Cardiac ventricle fibroblast (primary cell): ENCODE results near the genes TFCP2, GALNT6 and FIGNL2.

DNA sequence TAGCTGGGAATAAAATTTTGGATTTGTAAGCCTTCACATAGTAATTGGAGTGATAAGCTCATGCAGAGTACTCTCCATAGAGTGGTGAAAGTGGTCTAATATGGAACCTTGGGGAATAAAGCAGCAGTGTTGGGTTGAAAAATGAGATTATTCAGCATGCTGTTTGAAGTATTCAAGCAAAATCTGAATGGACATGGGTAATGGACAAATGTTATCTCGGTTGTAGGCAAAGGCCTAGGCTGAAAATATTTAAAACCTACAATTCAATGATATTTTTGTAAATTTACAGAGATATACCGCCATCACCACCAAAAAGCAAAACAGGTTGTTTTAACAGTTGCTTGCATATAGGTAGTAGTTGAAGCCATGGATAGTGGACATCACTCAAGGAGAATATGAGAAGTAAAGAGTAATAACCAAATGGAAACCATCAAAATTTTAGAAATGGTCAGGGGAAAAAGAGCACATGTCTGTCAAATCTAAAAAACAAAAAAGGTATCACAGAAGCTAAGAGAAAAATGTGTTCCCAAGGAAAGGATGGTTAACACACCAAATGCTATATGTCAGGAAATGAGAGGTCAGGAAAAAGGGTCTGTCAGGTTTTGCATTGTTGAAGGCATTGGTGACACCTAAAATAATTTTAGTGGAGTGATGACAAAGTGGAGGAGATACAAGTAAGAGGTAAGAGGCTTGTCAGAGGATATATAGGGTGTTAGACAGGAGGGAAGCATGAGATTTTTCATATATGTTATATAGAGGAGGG is 39.1 kb upstream of the DIP2B start:
- RAMPAGE, long total RNA, result no peak

DNA sequence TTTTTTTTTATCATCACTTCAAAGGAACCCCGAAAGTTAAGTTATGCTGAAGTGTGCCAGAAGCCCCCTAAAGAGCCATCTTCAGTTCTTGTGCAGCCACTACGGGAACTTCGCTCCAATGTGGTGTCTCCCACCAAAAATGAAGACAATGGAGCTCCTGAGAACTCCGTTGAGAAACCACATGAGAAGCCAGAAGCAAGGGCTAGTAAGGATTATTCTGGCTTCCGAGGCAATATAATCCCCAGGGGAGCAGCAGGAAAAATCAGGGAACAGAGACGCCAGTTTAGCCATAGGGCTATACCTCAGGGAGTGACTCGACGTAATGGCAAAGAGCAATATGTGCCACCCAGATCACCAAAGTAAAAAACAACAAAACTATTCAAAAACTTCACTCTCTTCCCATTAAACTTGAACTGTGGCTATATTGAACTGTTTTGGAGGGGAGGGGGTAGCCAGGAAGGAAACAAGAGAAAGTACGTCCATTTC is 29.2 kb upstream of the DIP2B start:
- RAMPAGE, long total RNA, result no peak

GRCh38 chr12:50562263-50562890 is 57.6 kb downstream of the DIP2B start:
- RAMPAGE, long total RNA, result no peak

- RAMPAGE, long total RNA, result no peak
Observed at GRCh38 chr12:50575390-50575637, 70.5 kb downstream of the DIP2B start.

DNA sequence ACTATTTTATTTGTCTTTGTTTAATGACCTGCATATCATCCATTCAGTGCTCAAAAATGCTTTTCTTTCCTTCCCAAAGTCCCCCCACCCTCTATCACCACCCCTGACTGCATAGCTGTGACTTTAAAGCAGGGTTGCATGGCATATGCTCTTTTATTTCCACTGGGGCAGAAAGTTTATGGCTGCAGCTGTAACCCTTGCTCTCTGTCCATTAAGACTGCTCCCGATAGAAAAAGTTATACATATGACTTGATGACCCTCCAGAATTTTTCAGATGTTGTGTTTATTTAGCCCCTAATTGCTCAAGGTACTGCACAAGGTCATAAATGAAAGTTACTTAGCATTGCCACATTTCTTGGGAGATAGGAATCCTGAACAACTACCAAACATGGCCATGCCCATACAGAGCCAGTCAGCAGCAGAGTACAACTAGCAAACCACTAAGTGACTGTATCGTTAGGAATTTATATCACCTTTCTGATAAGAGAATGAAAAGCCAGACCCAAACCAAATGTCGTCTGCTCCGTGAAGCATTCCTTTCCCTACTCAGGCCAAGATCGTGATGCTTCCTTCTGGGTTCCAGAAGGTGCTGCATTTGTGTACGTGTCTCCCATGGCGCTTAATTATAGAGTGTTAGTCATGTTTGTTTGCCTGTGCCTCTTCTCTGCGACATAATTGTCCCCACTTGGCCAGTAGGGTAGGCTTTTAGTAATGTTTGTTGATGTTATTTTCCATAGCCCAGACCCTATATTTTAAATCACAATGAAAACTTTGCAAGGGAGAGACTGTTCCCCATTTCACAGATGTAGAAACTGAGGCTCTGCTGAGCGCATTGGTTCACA is 114.4 kb downstream of the DIP2B start:
- RAMPAGE, long total RNA, result no peak

GRCh38 chr12:50927438-50927770 is 2.6 kb downstream of the METTL7A start:
- RAMPAGE, long total RNA, result no peak

DNA sequence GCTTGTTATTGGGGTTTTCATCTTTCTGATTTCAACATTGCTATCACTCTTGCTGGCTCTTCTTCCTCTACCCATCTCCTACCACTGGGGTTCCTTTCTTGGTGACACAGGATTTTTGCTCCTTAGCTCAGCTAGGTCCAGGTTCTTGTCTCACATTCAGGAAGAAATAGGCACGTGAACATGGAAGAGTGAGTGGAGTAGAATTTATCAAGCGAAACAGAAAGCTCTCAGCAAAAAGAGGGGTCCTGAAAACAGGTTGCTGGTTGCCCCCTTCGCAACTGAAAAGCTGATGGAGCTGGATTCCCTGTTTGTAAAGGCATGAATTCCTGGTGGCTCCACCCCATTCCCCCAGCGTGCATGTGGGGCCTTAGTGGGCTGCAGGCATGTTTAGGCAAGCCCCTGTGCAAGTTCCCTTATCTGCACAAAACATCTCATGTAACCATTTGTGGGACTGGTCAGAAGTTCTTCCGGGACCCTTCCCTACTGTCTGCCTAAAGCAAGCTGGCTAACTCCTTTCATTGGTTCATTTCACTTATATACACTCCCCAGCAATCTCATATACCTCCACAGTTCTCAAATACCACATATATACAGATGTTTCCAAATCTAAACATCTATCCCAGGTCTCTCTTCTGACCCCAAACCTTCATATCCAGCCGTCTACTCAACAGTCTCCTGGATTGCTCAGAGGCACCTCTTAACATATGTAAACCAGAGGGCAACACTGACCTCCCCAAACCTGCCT is 3.5 kb downstream of the METTL7A start:
- RAMPAGE, long total RNA, result no peak

DNA sequence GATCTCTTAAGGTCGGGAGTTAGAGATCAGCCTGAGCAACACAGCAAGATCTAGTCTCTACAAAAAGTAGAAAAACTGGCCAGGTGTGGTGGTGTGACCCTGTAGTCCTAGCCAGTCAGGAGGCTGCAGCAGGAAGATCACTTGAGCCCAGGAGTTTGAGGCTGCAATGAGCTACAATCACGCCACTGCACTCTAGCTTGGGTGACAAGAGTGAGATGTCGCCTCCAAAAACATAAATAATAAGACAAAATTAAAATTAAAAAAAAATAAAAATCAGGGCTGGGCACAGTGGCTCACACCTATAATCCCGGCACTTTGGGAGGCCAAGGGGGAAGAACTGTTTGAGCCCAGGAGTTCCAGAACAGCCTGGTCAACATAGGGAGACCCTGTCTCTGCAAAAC is 5.1 kb downstream of the TFCP2 start:
- RAMPAGE, long total RNA, result no peak

DNA sequence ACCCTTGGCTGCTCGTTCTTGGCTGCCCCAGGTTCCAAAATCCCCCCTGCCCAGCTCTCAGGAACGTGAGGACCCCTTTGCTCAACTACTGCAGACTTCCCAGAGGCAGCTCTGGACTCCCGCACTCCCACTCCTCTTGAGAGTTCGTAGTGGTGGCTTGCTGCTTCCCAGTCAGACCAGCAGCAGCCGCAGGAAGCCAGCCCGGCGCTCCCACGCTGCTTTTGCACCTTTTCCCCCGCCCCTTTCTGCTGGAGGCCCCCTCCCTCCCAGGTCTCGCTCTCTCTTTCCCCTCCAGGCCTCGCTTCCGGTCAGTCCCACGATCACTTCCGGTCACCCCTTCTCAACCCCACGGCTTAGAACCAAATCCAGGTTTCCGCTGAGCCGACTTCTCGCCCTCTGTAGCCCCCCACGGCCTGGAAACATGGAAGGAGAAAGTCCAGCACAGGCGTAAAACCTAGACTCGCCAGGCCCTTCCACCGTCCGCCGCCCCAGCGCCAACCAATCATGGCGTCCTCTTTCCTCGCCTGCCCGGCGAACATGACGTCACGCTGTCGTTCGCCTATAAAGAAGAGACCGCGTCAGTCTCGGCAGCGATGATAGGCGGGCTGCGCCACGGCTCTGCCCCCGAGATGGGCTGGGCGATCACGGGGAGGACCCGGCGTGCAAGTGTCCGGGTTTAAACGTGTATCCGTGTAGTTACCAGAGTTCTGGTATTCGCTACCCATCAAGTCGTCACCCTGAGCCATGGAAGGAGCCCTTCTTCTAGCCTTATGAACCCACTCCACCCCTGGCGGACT is at the start of gene TFCP2:
Gene TFCP2, minus strand, starts transcription at position 537 of the 797 bp plus-strand sequence.
- RAMPAGE, long total RNA, result no peak

DNA sequence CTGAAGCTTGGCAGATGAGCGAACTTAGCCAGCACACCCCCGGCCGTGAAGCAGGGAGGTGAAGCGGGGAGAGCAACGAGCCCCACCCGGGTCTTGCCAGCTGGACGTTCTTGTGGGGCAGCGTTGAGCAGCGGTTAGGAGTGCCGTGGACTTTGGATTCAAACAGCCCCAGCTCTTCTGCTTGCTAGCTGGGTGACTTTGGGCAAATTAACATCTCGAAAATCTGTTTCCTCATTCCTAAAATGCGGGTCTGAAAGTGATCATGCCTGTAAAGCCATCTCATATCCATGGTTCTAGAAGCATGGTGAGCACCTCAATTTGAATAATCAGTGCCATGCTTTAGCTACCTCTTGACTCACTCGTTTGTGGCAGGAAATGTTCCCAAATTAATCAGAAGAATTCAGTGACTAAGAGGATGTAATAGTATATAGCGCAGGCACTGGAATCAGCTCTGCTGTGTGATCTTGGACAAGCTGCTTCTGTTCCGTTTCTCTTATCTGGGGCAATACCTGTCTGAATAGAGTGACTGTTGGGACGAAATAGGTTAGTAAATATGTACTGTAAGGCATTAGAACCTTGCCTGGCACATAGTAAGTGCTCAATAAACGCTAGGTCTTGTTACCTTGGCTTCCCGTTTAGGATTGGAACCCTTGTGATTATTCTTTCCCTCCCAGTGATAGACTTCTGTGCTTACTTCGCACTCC is 664 bp upstream of the SMAGP start:
- RAMPAGE, long total RNA, result no peak

DNA sequence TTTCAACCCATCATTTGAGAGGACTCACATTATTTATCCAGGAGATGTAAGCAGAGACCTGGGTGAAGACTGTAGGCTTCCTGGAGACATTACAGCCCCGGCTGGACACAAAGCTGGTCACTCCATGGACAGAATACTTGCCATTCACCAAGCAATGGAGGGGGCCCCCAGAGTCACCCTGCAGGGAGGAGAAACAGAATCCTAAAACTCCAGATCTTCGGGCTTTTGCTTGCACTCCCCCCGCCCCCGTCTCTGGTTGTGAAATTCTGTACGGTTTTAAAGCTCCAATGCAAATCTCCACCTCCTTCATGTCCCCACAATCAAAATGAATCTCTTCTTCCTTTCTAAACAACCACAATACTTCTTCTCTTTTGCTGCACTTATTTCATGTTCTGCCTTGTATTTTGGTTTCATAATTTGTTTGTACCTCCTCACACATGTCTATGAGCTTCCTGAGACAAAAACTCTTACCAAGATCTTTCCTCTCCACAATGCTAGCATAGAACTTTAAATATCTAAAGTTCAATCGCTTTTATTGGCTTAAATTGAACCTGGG is 5.8 kb upstream of the BIN2 start:
- RAMPAGE, long total RNA, result no peak

DNA sequence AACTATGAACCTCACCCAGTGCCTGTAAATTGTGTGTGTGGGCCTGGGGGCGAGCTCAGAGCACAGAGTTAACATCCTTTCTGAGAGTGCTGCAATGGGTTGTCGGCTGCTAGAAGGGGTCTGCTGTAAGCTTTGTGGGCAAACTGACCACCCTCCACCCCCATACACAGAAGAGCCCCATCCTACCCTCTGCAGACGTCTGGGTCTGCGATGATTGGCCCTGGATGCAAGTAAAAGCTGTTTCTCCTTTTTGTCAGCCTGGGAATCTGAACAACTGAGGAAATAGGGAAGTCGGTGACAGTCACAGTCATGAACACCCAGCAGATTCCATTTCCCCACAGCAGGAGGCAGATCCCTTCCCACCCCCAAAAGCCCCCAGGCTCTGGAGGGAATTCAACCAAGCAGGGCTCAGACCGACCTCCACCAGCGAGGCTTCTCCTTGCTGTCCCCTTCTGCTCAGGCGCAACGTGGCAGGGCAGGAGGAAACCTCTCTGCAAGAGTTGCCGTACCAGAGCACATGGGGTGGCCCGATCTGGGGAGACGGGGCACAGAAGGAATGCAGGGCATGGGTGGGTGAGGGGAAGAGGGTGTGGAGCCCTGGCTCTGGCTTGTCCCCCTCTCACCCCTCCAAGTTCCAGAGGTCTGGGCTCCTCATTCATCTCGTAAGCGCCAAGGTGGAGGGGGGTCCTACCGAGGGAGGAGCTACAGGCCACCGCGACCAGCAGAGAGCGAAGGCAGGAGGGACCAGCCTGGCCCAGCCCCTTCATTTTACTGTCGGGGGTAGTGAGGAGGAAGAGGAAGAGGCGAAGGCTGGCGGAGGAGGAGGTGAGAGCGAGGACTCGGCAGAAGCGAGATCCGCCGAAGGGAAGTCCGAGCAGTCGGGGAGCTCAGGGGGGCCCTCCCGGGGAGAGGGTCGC is at the start of gene GALNT6:
Gene GALNT6, minus strand, starts transcription at position 743 of the 917 bp plus-strand sequence.
- RAMPAGE, long total RNA, result no peak

DNA sequence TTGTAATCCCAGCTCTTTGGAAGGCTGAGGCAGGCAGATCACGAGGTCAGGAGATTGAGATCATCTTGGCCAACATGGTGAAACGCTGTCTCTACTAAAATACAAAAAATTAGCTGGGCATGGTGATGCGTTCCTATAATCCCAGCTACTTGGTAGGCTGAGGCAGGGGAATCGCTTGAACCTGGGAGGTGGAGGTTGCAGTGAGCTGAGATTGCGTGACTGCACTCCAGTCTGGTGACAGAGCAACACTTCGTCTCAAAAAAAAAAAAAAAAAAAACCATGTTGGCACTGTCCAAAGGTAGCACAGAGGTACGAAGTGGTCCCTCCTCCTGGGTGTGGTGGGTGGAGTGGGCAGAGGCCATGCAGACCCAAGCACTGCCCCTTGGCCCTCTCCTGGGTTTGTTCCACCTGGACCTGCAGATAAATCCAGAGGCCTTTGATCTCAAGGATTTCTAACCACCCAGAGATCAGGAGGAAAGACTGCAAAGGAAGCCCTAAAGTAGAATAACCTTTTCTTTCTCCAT is 8.6 kb upstream of the GALNT6 start:
- RAMPAGE, long total RNA, result no peak

GRCh38 chr12:51662483-51663224 is 71.6 kb downstream of the SCN8A start:
- RAMPAGE, long total RNA, result no peak

DNA sequence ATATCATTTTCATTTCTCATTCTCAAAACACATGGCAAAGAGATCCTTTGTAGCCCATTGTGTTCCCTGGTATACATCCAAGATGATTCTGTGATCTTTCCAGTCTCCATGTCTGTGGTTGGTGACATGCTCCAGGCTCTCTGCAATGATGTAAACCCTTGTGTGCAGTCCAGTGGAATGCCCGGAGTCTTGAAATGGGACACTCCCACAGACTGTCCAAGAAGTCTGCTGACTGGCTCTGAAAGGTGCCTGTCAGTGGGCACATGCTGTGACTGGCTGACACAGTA is 62.3 kb downstream of the TMDD1 start:
- RAMPAGE, long total RNA, result no peak

DNA sequence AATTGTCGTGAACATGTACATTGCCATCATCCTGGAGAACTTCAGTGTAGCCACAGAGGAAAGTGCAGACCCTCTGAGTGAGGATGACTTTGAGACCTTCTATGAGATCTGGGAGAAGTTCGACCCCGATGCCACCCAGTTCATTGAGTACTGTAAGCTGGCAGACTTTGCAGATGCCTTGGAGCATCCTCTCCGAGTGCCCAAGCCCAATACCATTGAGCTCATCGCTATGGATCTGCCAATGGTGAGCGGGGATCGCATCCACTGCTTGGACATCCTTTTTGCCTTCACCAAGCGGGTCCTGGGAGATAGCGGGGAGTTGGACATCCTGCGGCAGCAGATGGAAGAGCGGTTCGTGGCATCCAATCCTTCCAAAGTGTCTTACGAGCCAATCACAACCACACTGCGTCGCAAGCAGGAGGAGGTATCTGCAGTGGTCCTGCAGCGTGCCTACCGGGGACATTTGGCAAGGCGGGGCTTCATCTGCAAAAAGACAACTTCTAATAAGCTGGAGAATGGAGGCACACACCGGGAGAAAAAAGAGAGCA is 7.9 kb downstream of the TMDD1 start:
- RAMPAGE, long total RNA, result no peak

DNA sequence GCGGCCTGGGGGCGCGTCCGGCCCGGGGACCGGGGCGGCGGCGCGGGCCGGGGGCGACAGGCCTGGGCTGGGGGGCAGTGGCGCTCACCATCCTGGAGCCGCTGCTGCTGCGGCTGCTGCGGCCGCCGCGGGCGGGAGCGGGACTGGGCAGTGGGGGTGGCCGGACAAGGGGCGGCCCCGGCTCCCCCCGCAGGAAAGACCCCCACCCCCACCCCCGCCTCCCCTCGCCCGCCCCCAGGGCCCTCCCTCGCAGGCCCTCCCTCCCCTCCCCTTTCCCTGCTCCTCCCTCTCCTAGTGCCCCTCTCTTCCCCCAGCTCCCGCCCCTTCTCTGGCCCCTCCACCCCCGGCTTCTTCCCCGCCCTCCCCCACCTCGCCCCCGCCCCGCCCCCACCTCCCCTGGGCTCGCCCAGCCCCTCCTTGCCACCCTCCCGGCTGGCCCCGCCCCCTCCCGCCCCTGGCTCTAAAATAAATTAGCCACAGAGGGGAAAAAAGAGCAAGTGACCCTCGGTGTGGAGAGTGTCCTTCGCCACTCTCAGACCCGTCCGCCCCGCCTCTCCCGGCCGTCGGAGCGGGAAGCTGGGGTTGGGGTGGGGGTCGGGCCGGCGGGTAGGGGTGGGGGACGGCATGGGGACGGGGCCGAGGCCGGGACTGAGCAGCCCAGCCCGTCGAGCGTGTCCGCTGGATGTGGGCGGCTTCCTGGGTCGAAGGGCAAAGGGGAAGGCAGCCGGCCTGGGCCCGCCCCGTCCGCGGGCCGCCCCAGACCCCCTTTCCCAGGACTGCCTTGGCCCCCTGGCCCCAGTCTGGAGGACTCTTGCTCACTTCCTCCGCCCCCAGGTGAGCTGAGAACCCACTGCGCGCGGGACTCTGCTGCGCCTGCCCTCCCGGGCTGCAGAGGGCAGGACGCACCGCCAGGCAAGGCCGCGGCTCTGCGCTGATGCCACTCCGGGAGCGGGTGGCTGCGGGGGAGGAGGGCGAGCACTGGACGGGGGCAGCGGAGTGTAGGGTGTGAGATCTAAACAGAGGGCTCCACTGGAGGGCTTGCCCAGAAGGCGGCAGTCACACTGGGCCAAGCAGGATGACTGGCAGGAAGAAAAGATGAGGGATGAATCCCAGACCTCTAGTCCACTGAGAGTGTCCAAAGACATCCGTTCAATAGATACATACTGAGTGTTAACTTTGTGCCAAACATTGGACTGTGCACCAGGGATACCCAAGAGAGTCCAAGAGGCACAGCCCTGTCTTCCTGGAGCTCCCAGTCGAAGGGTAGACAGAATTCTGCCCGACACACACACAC is at the start of gene FIGNL2:
Gene FIGNL2, minus strand, starts transcription at position 145 of the 1,294 bp plus-strand sequence.
- RAMPAGE, long total RNA, result no peak

DNA sequence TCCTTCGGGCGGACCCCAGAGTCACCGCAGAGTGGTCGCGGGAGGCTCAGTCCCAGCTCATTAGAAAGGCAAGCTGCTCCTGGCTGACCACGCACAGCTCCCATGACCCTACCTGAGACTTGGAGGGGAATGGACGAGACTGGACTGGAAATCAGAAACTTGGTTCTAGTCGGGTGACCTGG is 347 bp downstream of the ACVRL1 start:
- RAMPAGE, long total RNA, result no peak

DNA sequence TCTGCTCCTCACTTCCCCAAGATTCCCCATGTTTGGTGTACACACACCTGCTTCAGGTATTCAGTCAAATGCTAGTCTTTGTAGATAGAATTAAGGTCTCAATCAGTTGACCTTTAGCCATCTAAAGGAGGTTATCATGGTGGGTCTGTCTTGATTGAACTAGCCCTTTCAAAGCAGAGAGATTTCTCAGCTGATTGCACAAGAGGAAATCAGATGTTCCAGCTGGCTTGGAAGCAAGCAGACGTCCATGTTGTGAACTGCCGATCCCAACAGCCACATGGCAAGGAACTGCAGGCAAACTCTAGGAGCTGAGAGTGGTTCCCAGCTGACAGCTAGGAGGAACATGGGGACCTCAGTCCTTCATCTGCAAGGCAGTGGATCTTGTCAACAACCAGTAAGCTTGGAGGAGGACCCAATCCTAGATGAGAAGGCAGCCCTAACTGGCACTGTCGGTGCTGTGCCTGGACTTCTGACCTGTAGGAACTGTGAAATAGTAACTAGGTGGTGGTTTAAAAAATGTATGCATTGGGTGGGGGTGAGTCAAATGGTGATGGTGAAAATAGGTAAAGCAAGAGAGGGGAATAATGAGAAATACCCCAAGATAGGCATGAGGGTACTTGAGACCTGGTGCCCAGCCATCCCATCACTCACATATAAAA is 7.7 kb downstream of the ACVR1B start:
- RAMPAGE, long total RNA, result no peak

GRCh38 chr12:51984614-51985723 is 21.8 kb upstream of the TAMALIN start:
- RAMPAGE, long total RNA, result no peak